ENCODE measurements around the genes GYPB and HHIP.

GRCh38 chr4:141112473-141113426 lies 20.5 kb downstream of the RNF150 start:
- PRO-cap, 6 experiments: no peak in any of the 6 experiments
- RAMPAGE, long total RNA, 2 experiments: no peak in any of the 2 experiments
- RRBS: no CpG with 5 or more reads among the region's 13 CpGs

DNA sequence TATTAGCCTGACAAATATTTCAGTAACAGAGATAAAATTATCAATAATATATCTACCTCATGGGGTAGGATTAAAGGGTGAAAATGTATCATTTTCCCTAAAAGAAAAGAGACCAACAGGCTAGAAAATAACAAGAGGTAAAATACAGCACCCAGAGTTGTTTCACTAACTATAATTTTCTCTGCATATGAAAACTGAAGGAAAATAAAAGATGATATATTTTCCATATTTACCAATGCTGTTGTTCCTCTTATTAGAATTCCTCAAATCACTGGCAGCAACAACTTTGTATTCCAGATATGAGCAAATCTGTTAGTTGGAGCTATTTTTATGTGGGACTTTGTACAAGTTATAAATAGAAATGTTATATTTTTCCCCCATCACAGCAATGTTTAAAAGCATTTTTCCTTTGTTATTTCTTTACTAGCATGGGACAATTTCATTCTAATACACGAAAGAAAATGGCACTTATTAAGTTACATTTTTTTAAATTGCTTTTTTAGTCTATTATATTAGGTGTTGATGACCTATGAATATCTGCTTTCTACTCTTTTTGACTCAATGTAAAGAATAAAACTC lies 540.4 kb downstream of the INPP4B start:
- PRO-cap, 6 experiments: peak in 6 of 6 experiments; most common minus-strand start position 301 of the sequence (in 5)
- RAMPAGE, long total RNA, 2 experiments: no peak in any of the 2 experiments
- RRBS: no CpG with 5 or more reads among the region's 1 CpG

DNA sequence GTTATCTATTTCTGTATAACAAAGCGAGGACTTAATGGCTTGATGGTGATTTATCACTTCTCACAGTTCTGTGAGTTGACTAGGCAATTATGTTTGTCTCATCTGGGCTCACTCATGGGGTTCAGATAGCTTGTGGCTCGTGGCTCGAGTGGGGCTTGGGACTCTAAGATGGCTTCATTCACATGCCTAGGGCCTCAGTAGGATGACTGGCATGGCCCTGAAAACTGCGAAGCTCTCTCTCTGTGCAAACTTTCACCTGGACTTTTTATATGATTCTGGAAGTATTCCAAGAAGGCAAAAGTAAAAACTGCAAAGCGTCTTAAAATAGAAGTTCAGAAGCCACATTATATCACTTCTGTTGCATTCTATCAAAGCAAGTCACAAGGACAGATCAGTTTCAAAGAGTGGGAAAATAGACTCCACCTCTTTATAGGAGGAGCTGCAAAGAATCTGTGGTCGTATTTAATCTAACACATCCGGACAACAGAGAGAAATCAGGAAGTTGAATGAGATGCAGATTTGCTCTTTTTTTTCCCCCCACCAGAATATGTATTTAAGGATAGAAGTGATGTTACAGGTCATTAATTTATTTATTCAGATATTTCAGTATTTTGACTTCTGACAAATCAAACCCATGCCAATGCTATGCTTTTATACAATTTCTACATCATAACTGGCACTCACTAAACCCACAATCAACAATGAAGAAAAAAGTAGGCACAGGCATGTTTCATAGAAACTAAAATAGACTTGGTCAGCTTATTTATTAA lies 491.1 kb downstream of the INPP4B start:
- PRO-cap, 6 experiments: no peak in any of the 6 experiments
- RAMPAGE, long total RNA, 2 experiments: no peak in any of the 2 experiments
- RRBS: no CpG with 5 or more reads among the region's 7 CpGs

DNA sequence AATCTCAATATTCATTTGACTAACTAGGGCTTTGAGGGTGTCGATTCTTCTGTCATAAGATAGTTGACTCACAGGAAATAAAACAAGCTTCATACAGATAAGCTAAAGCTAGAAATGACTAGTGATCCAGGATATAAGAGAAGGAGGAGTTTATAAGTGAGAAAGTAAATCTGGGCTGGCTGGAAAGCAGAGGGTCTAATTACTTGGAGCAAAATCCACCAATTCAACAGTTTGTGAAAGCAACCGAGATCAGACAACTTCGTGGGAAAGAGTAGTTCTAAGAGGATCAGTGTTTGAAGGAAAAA lies 429.4 kb downstream of the INPP4B start:
- PRO-cap, 6 experiments: no peak in any of the 6 experiments
- RAMPAGE, long total RNA, 2 experiments: no peak in any of the 2 experiments
- RRBS: no CpG with 5 or more reads among the region's 3 CpGs

DNA sequence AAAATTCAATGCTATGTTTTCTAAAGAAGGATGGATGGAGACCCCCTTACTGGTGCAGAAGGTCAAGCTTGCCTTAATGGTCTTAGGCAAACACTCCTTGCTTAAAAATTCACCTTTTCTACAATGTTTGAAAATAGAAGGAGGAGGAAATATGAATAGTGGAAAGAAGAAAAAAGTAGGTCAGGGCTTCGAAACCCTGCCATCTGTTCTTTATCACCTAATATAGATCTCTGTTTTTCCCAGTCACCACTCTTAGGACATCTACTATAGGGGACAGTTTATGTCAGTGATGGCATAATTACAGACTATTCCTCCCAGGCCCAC lies 39.7 kb upstream of the GAB1 start:
- PRO-cap, 6 experiments: peak in 1 of 6 experiments; most common plus-strand start position 170 of the sequence (in 1)
- RAMPAGE, long total RNA, 2 experiments: no peak in any of the 2 experiments
- RRBS: no CpG with 5 or more reads among the region's 1 CpG

DNA sequence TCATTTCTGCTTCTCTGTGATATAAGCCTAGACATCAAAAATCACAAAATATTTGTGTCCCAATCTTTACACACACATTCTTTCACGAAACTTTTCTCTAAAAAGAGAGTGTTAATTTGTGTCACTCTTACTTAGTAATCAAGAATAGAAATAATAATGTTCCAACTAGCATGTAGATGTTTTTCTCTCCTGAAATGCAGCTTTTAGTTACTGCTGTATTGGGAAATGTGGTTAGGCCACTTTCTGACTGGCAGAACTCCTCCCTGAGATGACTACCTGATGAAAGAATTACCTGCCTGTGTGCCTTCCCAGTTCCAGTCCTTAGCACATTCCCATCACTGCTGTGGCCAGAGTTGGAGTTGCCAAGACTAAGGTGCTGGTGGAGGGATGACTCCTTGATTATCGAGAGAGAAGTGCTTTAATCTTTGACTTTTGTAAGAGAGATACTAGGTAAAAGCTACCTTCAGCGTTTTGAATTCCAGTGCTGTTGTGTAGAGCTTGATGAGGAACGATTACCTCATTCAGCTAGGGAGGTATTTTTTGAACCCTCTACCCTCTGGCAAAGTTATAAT lies 9.5 kb downstream of the GAB1 start:
- PRO-cap, 6 experiments: no peak in any of the 6 experiments
- RAMPAGE, long total RNA, 2 experiments: no peak in any of the 2 experiments
- RRBS: no CpG with 5 or more reads among the region's 4 CpGs

DNA sequence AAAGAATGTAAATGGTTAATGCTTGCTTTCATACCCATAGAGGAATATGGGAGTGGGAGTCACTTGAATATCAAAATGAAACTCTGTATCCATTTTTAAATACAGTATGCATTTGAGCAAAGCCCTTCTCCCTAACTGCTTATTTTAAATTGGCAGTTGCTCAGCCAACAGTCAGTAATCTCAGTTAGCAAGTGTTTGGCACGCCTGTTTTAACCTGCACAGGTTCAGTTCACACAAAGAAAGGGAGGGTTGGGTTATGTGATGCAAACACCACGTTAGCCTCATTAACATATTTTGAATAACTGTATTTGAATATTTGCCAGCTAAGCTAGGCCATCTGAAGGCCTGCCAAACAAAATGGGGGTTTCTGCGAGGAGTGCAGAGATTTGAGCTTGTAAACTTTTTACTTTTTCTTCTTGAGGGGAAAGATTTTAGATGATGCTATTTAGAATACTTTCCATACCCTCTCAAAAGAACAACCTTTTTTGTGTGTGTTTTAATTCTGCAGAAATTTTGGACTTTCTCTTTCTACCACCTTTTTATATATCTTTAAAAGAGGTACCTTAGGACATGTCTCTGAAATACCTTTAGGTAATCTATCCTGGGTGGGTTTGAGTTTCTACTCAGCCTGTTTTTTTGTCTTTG lies 19.9 kb downstream of the GAB1 start:
- PRO-cap, 6 experiments: no peak in any of the 6 experiments
- RAMPAGE, long total RNA, 2 experiments: no peak in any of the 2 experiments
- RRBS: no CpG with 5 or more reads among the region's 3 CpGs

- PRO-cap, 6 experiments: no peak in any of the 6 experiments
- RAMPAGE, long total RNA, 2 experiments: no peak in any of the 2 experiments
- RRBS: no CpG with 5 or more reads among the region's 1 CpG
Measured at GRCh38 chr4:143363090-143363405, 26.4 kb downstream of the GAB1 start.

DNA sequence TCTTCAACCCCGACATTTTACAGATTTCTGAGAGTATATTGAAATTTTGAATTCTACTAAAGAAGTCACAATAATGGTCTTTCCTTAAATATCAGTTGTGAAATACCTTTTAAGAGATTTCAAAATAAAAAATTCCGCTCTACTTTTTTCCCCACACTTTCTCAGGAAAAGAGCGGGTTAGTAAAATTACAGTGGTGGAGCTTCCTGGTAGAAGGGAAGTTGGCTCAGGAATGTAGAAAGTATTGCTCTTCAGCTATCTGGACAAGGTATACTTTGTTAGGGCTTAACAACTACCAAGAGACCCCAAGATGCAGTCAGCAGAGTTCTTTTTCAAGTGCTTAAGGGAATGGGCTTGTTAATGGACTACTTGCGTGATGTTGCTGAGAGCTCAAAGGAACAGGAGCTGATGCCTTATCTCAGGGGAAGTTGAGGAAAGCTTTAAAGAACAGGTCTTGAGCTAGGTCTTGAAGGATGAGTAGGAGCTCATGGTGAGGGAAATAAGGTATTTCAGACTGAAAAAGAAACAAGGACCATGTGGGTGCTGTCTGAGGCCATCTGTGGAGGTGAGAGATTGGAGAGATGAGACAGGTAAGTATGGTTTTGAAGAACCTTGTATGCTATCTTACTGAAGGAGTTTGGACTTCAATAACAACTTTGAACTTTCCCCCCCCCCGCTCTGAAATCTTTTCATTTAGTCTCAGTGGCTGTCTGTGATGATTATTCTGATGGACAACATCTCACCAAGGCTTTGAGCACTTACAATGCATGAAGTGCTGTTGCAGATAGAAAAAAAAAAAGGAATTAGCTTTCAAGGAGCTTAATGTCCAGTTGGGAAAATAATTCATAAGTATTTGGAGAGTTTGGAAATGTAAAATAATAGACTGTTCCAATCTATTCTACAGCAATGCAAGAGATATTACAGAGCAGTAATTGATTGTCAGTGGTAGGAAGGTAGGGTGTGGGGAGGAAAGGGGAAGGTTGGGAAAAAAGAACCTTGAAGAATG lies 72.3 kb downstream of the GAB1 start:
- PRO-cap, 6 experiments: no peak in any of the 6 experiments
- RAMPAGE, long total RNA, 2 experiments: no peak in any of the 2 experiments
- RRBS: no CpG with 5 or more reads among the region's 5 CpGs

GRCh38 chr4:143557680-143557879 lies 44.1 kb downstream of the SMARCA5 start:
- PRO-cap, 6 experiments: no peak in any of the 6 experiments
- RAMPAGE, long total RNA, 2 experiments: no peak in any of the 2 experiments

DNA sequence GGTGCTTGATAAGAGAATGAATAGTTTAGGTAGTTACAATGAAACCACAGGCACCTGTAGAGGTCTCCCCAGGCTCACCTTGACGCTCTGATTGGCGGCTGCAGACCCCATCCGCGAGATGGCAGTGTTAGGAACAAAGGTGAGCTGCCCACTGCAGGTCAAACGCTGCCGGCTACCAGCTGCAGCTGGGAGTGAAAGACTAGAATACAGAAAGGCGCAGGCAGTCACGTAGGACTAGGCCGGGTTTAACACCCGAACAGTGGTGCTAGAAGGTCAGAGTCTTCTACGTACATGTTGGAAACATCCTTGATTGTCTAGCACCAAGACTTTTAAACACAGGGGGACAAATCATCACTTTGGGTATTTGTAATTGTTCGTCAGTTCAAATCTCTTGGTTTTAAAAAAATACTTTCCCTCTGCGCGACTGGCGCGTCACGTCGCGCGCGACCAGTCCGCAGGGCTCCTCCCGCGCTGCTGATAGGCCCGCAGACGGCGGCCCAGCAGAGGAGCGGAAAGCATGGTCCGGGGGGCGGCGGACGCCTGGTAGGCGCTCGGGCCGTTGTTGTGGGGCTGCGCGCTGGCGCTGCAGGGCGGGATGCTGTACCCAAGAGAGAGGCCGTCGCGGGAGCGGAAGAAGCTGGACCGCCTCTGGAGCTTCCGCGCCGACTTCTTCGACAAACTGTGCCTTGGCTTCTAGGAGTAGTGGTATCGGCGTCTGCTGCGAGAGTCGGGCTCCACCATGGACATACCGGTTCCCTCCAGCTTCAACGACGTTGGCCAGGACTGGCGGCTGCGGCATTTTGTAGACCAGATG lies 45.7 kb downstream of the SMARCA5 start:
- PRO-cap, 6 experiments: peak in 6 of 6 experiments; most common plus-strand start position 488 of the sequence (in 6); most common minus-strand start position 465 of the sequence (in 5)
- RAMPAGE, long total RNA, 2 experiments: no peak in any of the 2 experiments
- RRBS: 4% methylated on average over 4 of the region's 57 CpGs

- PRO-cap, 6 experiments: no peak in any of the 6 experiments
- RAMPAGE, long total RNA, 2 experiments: no peak in any of the 2 experiments
- RRBS: no CpG with 5 or more reads among the region's 3 CpGs
Measured at GRCh38 chr4:144019176-144019705, at the start of gene GYPB. TSS of gene GYPB (minus strand) at chr4:144019380.

DNA sequence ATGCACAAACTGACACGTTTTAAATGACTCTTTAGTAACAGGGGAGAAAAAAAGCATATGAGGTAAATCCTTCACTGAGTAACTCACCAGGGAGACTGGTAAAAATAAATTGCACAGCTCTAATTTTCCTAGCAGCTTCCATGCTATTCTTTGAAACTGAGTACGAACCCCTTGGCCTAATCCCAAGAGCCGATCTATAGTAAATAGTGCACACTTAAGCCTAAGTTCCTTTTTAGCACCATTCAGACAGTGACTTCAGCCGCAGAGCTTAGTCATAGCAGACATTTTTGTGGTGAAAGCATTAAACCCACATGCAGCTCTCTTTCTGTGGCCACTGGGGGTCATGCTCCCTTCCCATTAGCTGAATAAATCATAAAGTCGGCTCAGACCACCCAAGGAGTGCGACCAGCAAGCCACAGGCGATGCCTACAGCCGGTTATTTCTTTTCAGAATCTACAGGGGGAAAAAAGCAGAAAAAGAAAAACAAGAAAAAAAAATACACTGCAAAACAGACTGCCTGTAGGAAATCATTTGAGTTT lies 215.8 kb upstream of the GYPA start:
- PRO-cap, 6 experiments: no peak in any of the 6 experiments
- RAMPAGE, long total RNA, 2 experiments: no peak in any of the 2 experiments
- RRBS: no CpG with 5 or more reads among the region's 8 CpGs

- PRO-cap, 6 experiments: peak in 4 of 6 experiments; most common plus-strand start chr4:144646156 (in 2); most common minus-strand start chr4:144645968 (in 2)
- RAMPAGE, long total RNA, 2 experiments: no peak in any of the 2 experiments
- RRBS: no CpG with 5 or more reads among the region's 78 CpGs
Measured at GRCh38 chr4:144645532-144646435, at the start of gene HHIP. TSS of gene HHIP (plus strand) at chr4:144646156.

DNA sequence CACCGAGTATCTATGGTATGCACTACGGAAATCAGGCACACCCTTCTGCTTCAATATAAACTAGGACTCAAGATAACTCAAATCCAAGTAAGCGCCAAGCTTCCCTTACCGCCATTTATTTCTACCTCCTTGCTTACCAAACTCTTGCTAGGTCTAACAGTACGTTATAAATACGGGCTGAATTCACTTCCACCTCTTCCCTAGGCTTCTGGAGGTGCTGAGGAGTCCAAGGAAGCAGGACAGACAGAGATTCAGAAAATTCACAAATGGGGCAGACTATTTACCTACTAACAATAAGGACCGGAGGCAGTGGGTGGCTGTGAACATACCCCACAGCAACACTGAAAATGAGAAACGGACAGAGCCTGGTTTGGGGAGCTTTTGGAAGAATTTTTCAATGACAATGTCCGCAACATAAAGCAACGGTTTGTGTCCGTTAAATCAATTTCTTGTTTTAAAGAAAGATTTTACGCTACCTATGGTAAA lies 2.1 kb downstream of the OTUD4 start:
- PRO-cap, 6 experiments: no peak in any of the 6 experiments
- RAMPAGE, long total RNA, 2 experiments: no peak in any of the 2 experiments
- RRBS: no CpG with 5 or more reads among the region's 12 CpGs

GRCh38 chr4:145492298-145493054 lies 10.8 kb downstream of the SMAD1 start:
- PRO-cap, 6 experiments: no peak in any of the 6 experiments
- RAMPAGE, long total RNA, 2 experiments: no peak in any of the 2 experiments
- RRBS: no CpG with 5 or more reads among the region's 6 CpGs

- PRO-cap, 6 experiments: no peak in any of the 6 experiments
- RAMPAGE, long total RNA, 2 experiments: no peak in any of the 2 experiments
- RRBS: no CpG with 5 or more reads among the region's 4 CpGs
Measured at GRCh38 chr4:145646345-145647177, 27.4 kb downstream of the MMAA start.

GRCh38 chr4:145730872-145731349 lies 51.0 kb downstream of the C4orf51 start:
- PRO-cap, 6 experiments: no peak in any of the 6 experiments
- RAMPAGE, long total RNA, 2 experiments: no peak in any of the 2 experiments
- RRBS: no CpG with 5 or more reads among the region's 2 CpGs

GRCh38 chr4:145761433-145762015 lies 81.6 kb downstream of the C4orf51 start:
- PRO-cap, 6 experiments: peak in 6 of 6 experiments; most common plus-strand start chr4:145761787 (in 3); most common minus-strand start chr4:145761698 (in 5)
- RAMPAGE, long total RNA, 2 experiments: no peak in any of the 2 experiments
- RRBS: 94% methylated on average over 7 of the region's 25 CpGs

DNA sequence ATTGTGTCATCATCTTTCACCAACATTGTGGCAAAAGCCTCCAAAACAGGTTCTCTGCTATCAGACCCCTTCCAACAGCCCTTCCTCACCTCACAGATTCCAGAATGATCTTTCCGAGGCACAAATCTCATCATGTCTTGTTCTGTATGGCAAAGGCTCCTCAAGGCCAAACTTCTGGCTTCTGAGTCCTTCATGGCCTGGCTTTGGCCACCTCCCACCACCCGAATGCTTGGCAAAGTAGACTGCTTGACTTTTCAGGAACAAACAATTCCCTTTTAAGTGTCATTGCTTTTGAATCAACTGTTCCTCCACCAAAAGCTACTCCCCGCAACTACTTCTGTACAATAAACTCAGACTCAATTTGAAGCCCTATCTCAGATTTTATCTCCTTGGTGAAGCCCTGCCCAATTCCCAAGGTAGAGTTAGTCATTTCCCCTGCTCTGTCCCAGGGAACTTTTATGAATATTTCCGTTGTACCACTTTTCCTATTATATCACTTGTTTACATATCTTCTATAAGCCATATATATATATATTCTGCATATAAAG lies 102.7 kb downstream of the C4orf51 start:
- PRO-cap, 6 experiments: peak in 2 of 6 experiments; most common minus-strand start position 336 of the sequence (in 2)
- RAMPAGE, long total RNA, 2 experiments: no peak in any of the 2 experiments
- RRBS: no CpG with 5 or more reads among the region's 4 CpGs